Spleen (tissue), 7 donors: ENCODE measurements around a stretch of chr13.

GRCh38 chr13:112068901-112069462, 2.0 kb downstream of the SOX1 start:
- PRO-cap, 4 experiments: no peak in any of the 4 experiments
- RAMPAGE, long total RNA, 4 experiments: no peak in any of the 4 experiments

DNA sequence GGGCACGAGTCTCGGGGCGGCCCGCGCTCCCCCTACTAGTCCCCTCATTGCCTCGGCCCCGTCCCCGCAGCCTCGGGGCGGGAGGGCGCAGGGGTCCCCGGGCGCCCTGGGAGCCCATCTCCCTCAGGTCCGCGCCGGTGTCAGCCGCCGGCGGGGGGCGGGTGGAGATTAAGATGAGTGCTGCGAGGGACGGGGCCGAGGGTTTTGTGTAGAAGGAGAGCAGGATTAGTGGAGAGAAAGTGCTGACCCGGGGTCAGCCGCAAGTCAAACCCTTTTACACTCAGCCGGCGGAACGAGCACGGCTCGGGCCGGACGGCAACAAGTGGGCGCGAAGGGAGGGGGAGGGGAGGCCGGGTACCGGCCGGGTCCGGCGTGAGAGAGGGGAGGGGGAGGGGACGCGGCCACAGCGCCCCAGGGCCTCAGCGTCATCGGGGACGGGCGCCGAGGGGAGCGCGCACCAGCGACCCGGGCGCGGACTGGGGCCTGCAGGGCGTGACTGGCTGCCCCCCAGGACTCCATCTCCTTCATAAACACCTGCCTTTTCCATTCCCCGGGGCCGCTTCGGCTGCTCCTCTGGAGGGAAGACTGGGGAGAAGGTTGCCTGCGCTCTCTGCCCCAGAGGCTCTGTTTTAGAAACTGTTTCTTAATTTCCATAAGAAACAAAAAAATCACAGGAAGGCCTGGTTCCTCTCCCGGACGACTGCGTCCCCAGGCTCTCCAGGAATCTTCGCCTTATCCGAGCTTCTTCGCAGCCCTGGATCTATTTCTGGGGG, 6.4 kb downstream of the SOX1 start:
- PRO-cap, 4 experiments: no peak in any of the 4 experiments
- RAMPAGE, long total RNA, 4 experiments: no peak in any of the 4 experiments

DNA sequence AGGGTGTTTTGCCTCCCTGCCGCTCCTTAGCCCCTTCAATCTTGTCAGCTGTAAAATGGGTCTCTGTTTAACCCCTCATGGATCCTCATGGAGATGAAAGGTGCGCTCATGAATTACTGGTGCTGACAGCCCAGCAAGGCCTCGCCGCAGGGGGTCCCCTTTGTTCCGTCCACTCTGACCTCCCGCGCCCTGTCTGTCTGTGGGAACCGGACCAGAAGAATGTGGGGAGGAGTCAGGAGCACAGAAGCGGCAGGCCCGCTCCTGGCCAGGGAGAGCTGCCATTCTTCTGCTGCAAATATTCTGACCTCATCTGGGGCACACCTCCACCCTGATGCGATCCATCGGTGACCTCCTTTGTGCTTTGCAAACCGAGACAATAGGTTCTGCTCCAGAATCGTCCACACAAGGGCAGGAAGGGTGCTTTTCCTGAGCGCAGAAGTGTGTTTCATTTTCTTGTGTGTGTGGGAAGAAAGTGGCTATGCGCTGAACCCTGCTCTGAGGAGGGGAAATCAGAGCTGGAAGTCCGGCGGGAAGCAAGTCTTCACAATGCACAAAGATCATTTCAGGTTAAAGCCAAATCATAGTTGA, 137.9 kb downstream of the SOX1 start:
- PRO-cap, 4 experiments: no peak in any of the 4 experiments
- RAMPAGE, long total RNA, 4 experiments: no peak in any of the 4 experiments

DNA sequence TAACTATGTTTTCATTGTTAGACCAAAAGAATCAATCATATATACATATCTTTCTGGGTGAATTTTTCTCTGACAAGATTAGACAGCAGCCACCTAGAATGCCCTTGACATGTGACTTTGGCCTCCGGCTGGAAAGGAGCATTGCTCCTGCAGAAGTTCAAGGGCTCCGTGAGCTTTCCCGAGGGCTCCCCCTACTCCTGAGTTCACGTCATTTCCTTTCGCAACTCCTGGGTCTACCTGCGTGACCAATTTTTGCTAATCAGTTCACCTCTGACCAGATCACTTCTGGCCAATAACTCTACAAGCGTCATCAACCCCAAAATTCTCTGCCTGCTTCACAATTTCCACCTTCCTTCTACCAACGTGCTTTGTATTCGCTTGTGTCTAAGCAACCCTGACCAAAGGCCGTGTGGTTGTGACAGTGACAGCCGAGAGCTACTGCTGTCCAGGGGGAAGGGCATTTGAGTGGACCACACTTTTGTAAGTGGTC, 146.1 kb upstream of the SPACA7 start:
- PRO-cap, 4 experiments: no peak in any of the 4 experiments
- RAMPAGE, long total RNA, 4 experiments: no peak in any of the 4 experiments

- PRO-cap, 4 experiments: no peak in any of the 4 experiments
- RAMPAGE, long total RNA, 4 experiments: no peak in any of the 4 experiments
Observed at GRCh38 chr13:112236458-112237296, 139.5 kb upstream of the SPACA7 start.

DNA sequence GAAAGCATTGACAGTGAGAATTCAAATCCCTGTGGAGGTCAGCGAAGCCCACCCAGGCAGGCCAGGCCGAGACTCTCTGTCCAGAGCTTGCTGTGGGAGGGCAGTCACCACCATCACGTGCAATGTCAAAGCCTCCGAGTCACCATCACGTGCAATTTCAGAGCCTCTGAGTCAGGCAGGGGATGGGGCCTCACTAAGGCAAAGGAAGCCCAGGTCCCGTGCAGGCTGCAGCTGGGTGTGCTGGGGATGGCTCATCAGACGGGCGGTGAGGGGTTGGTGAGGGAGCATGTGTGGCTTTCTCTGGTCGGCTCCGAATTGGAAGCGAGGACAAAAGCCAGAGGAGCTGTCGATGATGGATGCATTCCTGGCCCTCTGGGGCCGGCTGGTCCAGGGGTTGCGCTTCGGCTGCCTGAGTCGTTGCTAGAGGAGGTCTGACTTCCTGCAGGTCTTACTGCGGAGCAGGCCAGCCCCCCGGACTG, 18.8 kb downstream of the SPACA7 start:
- PRO-cap, 4 experiments: no peak in any of the 4 experiments
- RAMPAGE, long total RNA, 4 experiments: no peak in any of the 4 experiments

- PRO-cap, 4 experiments: no peak in any of the 4 experiments
- RAMPAGE, long total RNA, 4 experiments: no peak in any of the 4 experiments
Observed at GRCh38 chr13:112694048-112694581, 4.3 kb downstream of the ATP11A start.

DNA sequence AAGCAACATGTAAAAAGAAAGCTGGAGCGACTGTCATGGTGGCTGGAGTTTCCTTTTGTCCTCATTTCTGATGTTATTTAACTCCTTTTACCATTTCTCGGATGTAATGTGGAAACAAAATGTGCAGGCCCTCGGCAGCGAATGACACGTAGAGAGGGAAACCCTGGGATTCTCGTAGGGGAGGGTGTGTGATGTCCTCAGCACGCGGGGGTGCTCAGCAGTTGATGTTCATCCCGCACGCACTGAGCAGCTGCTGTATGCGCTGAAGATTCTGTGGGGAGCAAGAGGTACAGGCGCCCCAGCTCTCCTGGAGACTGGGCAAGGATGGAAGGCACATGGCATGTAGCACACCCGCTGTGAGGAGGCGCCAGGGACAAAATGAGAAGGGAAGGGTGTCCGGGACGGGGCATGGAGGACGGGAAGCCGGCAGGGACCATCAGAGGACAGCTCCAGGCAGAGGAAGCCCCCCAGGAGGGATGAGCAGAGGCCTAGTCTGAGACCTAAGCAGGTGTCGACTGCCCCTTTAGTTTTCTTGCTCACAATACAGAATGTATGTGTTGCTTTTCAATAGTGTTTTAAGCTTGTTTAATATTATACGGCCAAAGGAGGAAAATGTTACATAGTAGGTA, 15.4 kb downstream of the ATP11A start:
- PRO-cap, 4 experiments: no peak in any of the 4 experiments
- RAMPAGE, long total RNA, 4 experiments: start-site peak on the plus strand in 1 of 4 experiments, centred at position 500 of the sequence, 7 reads per replicate

DNA sequence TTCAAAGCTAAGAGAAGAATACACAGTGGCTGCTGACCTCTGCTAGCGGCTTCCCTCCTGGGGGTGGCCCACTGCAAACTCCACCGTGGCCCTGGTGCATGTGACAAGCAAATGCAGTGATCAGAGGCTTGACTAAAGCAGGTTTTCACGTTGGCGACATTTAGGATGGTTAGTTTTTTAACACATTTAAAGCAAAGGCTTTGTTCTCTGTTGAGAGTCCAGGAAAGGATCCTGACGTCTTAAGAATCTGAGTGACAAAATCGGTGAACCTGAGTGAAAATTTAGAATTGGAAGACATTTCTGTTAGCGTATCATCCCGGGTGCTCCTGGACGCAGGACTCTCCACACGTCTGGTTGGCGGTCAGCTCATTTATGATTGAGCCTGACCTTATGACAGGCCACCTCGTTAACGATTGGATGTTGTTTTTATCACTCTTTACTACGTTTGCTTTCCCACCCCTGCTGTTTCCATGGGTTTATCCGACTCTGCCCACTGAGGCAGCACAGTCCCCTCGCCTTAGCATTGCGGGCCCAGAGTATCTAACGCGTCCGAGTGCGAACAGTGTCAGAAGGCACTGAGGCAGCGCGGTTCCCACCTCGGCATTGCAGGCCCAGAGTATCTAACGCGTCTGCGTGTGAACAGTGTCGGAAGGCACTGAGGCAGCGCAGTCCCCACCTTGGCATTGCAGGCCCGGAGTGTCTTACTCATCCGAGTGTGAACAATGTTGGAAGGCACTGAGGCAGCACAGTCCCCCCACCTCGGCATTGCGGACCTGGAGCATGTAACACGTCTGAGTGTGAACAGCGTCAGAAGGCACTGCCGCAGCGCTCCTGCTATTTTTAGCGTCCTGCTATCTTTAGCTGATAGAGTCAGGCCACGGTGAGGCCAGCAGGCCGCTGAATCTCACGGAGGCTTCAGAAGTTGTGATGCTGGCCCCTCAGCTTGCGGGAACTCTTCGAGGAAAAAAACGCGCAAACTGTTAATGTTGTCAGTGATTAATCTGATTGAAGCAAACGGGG, 39.3 kb downstream of the ATP11A start:
- PRO-cap, 4 experiments: no peak in any of the 4 experiments
- RAMPAGE, long total RNA, 4 experiments: no peak in any of the 4 experiments

GRCh38 chr13:112768186-112768500, 78.3 kb downstream of the ATP11A start:
- PRO-cap, 4 experiments: no peak in any of the 4 experiments
- RAMPAGE, long total RNA, 4 experiments: no peak in any of the 4 experiments

- PRO-cap, 4 experiments: peak in 1 of 4 experiments; most common plus-strand start chr13:112888102 (in 1)
- RAMPAGE, long total RNA, 4 experiments: no peak in any of the 4 experiments
Observed at GRCh38 chr13:112887925-112888540, 81.0 kb upstream of the MCF2L start.

DNA sequence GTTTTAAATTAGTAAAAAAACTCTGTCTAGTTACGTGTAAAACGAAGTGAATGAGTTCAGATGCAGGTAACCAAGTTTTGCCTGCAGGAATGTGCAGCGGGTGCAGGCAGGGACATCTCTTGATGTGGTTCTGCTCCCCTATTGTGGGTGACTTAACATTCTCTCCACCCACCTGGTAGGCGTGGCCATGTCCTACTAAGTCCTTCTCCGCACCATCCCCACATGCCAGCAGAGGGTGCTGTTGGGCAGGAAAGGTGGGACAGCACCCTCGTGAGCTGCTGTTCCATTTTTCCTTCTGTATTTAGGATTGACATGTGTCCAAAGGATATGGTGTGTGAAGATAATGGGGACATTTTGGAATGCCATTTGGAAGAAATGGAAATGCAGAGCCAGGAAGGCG, 26.4 kb upstream of the MCF2L start:
- PRO-cap, 4 experiments: no peak in any of the 4 experiments
- RAMPAGE, long total RNA, 4 experiments: no peak in any of the 4 experiments

GRCh38 chr13:112959185-112959679, 9.8 kb upstream of the MCF2L start:
- PRO-cap, 4 experiments: peak in 1 of 4 experiments; most common plus-strand start chr13:112959560 (in 1); most common minus-strand start chr13:112959282 (in 1)
- RAMPAGE, long total RNA, 4 experiments: no peak in any of the 4 experiments

- PRO-cap, 4 experiments: peak in 4 of 4 experiments; most common plus-strand start chr13:112965201 (in 4); most common minus-strand start chr13:112965086 (in 1)
- RAMPAGE, long total RNA, 4 experiments: no peak in any of the 4 experiments
Observed at GRCh38 chr13:112964714-112965399, 4.2 kb upstream of the MCF2L start.

GRCh38 chr13:112993928-112994703, 25.1 kb downstream of the MCF2L start:
- PRO-cap, 4 experiments: no peak in any of the 4 experiments
- RAMPAGE, long total RNA, 4 experiments: no peak in any of the 4 experiments

GRCh38 chr13:113000990-113002162, 32.4 kb downstream of the MCF2L start:
- PRO-cap, 4 experiments: peak in 1 of 4 experiments; most common plus-strand start chr13:113001296 (in 1); most common minus-strand start chr13:113001240 (in 1)
- RAMPAGE, long total RNA, 4 experiments: no peak in any of the 4 experiments

GRCh38 chr13:113051017-113051409, 54.6 kb upstream of the F7 start:
- PRO-cap, 4 experiments: no peak in any of the 4 experiments
- RAMPAGE, long total RNA, 4 experiments: no peak in any of the 4 experiments

DNA sequence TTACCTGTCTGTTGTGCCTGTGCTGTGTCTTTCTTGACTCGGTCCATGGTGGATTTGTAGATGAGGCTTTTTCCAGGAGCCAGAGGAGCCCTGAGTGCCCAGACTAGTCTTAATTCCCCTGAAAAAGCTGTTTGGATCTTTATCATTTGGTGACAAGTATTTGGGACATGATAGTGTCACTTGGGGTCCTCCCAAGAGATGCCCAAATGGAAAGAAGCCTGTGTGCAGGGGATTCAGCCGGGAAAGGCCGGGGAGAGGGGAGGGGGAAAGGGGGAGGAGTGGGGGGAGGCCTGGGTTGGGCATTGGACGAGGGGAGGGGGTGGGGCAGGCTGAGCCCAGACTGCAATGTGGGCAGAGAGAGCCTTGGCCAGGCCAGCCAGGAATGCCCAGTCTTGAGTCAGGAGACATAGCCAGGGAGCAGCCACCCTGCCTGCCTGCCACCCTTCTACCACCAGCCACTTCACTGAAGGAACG, 333 bp downstream of the PROZ start:
- PRO-cap, 4 experiments: no peak in any of the 4 experiments
- RAMPAGE, long total RNA, 4 experiments: no peak in any of the 4 experiments

DNA sequence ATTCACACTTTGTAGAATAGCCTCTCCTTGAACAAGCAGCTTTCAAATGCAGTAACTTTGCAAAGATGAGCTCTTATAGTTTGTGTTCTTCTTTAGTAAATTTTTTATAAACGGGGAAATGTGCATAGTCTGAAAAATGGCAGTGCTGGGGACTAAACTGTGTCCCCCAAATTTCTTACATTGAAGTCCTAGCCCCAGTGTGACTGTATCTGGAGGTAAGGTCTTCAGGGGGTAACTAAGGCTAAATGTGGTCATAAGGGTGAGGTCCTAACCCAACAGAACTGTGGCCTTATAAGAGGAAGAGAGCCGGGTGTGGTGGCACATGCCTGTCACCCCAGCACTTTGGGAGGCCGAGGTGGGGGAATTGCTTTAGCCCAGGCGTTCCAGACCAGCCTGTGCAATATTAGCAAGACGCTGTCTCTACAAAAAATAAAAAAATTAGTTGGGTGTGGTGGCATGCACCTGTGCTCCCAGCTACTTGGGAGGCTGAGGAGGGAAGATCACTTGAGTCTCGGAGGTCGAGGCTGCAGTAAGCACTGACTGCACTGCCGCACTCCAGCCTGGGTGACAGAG, 17.8 kb downstream of the PROZ start:
- PRO-cap, 4 experiments: no peak in any of the 4 experiments
- RAMPAGE, long total RNA, 4 experiments: no peak in any of the 4 experiments

- PRO-cap, 4 experiments: no peak in any of the 4 experiments
- RAMPAGE, long total RNA, 4 experiments: start-site peak on the plus strand in 1 of 4 experiments, at chr13:113245995-113246006 at its widest, 17 reads per replicate
Observed at GRCh38 chr13:113245757-113246143, 36.3 kb downstream of the CUL4A start.